Hematopoietic multipotent progenitor cell (in vitro differentiated cells): ENCODE data around the genes TOGARAM2 and PCARE.

DNA sequence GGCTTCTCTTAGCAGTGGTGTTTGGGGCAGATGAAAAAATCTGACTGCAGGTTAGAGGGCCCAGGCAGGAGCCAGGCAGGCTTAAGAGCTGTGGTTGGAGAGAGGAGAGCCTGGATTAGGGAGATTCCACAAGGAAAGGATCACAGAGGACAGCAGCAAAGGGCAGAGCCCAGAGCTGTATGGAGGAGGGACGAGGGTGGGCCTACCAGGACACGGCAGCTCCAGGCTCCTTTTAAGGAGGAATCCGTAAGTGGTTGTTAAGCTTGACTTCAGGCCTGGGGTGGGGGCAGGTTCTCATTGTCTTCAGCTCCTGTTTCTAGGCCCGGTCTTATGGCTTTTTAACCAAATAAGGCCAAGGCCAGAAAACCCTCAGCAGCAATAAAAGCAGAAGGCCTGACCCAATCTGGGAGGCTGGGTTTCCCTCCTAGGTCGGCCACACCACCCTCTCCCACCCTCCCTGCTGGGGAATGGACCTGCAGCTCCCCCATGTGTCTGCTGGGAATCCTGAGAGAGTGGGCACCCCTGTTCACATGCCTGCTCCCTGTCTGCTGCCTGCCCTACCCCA, 111.1 kb downstream of the PLB1 start:
- CAGE, long polyA plus RNA, result no peak

DNA sequence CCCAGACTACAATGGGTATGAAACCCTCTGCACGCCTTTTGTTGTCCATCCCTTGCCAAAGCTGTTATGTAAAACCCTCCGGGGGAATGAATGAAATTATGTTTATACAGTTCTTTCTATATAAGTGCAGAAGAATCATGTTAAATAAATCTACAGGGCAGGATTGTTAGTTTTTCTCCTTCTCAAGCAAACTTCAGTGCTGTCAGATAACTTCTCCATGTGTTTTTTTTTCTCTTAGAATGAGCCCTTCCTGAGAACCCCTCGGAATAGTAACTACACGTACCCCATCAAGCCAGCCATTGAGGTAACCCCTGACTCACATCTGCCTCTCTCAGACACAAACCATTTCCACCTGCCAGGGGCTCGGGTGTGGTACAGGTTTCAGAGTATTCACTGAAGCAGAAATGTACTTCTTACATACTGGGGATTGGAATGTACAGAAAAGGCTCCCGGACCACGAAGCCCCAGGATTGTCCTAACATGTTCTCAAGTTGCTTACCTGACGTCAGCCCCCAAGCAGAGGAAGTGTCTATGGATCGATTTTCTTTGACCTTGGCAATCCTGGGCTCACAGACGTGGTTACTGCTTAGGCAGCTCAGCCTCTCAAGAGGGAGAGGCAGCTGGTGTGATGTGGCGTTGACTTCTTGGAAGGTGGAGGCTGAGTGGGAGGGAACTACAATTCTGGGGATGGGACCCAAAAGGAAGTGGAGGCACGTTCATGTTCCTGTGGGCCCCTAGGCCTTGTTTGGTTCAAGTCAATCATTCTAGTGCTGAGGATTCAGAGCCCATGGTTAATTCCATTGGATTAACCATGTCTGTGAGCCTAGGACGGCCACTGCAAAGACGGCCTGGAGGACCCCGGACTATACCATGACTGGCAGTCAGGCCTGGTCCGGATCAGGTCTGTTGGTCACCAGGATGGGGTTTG, 118.2 kb downstream of the PLB1 start:
- CAGE, long polyA plus RNA, result no peak

DNA sequence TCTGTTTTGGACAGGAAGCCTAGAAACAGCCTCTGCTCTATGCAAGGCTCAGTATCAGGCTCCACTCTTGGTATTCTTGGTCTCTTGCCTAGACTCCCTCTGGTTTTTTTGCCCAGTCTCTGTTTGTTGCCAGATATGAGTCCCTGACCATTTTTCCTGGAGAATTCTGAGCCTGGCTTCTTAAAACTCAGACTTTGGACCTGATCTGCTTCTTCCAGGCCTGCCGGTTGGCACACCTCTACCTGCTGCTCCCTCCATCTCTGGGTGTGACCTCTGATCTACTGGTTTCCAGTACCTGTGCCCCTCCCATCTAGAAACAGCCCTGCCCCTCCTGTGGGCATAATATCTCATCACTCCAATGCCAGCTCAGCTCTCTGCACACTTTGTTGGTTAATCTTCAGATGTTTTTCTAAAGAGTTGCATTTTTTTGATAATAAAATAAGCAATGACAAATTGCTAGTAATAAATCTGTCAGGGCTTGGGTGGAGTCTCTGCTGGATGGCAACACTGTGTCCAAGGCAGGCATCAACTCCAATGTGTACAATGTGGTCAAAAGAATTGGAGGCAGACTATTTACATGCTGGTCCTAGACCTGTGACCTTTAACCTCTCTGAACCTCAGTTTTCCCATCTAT, 89.6 kb upstream of the PPP1CB start:
- CAGE, long polyA plus RNA, result no peak

GRCh38 chr2:28683155-28683934, 68.3 kb upstream of the PPP1CB start:
- CAGE, long polyA plus RNA, result no peak

DNA sequence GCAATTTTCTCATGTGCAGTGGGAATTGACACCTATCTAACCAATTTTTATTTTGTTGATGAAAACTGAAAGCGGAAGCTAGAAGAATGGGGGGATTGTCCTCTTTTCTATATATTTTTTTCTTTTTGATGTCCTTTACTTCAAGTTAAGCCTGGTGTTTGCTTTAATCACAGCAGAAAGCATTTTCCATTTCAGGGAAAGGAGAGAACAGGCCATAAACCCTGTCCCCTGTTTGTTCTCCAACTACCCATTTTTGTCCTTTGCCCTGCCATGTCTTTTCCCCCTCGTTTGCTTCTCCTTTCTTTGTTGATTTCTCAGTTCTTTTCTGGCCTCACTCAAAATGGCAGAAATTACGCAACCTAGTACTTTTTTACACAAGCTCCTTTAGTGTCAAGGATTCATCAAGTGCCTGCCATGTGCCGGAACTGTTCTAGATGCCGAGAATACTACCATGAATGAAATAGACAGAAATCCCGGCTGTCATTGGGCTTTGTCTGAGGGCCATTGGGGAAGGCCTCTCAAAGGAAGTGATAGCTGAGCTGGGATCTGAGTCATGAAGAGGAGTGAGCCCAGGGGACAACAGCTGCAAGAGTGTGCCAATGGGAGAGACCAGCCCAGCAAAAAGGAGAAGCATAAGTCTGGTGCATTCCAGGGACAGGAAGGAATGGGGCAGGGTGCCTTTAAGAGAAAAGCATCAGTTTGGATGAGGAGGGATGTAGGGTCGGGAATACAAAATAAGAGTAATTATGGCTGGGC, 34.4 kb upstream of the PPP1CB start:
- CAGE, long polyA plus RNA, result no peak

GRCh38 chr2:28750455-28751372, 916 bp upstream of the PPP1CB start:
- CAGE, long polyA plus RNA, result no peak

- CAGE, long polyA plus RNA, result no peak
These were observed 9.4 kb downstream of the TRMT61B start for GRCh38 chr2:28860574-28861300.

DNA sequence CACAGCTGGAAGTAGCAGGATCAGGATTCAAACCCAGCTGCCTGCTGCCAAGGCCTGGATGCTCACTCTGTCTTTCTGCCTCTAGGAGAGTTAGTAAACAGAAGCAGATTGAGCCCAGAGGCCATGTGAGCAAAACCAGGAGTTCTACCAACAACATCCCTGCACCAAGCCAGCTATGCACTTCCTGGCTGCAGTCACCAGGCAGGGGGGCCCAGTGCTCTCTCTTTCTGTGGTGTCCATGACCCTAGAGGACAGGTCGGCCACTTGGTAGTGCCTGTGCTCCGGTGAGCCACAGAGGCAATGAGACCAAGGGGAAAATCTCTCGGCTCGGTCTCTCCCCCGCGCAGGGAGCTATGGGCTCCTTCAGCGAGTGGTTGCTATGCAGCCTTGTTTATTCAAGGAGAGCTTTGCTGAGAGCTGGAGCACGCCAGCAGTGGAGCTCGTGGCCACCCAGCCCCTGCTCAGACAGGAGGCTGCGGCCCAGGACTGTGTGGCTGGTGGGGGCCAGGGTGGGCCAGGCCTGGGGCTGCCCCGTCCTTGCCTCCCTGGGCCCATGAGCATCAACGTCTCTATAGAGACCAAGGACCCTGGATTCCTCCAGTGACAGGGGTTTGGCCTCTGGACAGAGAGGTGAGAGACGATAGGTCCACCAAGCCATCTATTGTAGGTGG, at the start of gene TOGARAM2:
TSS of gene TOGARAM2 (plus strand) at position 390 of the 671 bp plus-strand sequence.
- CAGE, long polyA plus RNA, result no peak

DNA sequence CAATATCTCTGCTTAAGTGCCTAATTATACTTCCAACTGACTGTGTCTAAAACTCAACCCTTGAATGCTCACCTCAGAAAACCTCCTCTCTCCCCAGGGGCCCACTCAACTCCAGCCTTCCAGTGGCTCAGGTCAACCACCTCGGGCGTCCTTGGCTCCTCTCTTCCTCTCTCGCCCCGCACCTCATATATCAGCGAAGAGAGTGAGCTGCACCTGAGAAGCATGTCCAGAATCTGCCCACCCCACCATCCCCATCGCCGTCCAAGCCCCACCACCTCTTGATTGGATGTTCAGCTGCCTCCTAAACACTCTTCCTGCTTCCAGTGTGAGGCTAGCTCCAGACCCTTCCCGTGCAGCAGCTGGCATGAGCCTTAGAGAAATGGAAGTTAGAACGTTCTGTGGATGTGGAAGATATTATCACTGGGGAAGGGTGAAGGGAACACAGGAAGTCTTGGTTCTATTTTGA, 35.0 kb downstream of the TOGARAM2 start:
- CAGE, long polyA plus RNA, result no peak

DNA sequence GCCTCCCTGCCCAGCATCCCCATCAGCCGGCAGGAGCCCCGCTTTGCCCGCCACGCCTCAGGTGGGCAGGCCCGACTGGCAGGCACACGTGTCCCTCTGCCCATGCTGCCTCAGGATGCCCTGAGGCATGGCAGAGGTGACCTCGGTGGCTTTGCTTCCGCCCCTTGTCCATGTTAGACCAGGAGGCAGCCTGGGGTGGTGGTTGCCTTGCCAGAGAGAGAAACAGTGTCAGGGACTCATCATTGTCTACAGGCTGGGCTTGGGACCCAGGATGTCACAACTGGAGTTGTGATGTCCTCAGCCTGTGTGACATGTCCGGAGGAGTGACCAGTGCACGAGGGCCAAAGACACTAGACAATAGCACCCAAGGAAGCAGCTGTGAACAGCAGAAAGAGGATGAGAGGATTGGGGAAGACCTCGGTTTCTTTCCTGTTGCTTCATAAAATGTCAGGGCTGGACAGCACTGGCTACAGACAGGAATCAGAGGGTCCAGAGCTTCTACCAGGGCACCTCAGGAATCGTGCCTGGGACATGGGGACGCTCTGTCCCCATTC, 36.9 kb downstream of the TOGARAM2 start:
- CAGE, long polyA plus RNA, result no peak

- CAGE, long polyA plus RNA, result no peak
These were observed at the start of gene PCARE for GRCh38 chr2:29074352-29074699. TSS of gene PCARE (minus strand) at chr2:29074523.

DNA sequence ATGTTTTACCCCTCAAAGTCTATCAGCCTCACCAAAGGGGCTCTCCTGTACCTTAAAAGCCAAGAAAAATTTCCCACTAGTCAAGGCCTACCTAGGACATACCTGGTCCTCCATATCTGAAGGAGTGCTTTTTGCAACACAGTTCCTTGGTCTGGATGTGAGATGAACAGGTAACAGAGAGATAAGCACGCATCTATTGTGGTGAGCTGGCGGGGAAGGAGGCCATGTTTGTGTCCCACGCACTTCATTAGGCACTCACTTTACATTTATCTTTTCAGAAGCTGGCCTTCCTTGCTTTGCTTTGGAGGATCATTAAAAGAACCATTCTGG, 4.0 kb upstream of the PCARE start:
- CAGE, long polyA plus RNA, result no peak

GRCh38 chr2:29182008-29182551, 66.9 kb downstream of the CLIP4 start:
- CAGE, long polyA plus RNA, result no peak

DNA sequence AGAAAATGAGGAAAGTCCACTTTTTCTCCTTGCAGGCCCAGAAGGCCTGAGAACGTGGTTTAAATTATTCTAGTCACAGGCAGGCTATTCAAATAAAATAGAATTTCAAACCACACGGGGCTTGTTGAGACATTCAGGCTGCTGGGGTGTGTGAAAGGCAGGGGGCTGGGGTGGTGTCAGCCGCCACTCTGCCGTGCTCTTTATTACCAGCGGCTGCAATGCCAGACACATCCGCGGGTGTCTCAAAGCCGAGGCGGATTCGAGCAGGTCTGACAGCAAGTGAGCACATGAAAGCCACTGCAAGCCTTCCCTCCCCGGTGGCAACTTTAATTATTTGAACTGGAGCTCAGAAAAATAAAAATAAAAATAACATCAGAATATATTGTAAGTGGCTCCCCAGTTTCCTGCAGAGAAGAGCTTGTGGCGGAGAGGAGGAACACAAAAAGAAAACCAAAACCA, 199.5 kb downstream of the CLIP4 start:
- CAGE, long polyA plus RNA, result no peak

DNA sequence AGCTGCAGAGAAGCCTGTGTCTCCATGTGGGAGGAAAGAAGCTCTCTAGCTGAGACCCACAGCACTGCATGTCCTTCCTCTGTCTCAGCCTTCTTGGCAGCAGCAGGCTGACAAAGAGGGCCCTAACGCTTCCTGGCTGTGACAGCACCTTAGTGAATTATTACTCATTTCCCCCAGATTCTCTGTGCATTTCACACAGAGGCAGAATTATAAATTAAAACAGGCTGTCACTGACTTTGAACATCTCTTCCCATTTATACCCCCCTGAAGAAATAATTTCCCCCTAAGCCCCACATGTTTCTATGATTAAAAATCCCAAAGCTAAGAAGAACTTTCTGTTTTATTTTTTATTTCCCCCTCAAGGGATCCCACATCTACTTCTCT, 206.9 kb downstream of the CLIP4 start:
- CAGE, long polyA plus RNA, result no peak

GRCh38 chr2:29475311-29475815, 360.1 kb downstream of the CLIP4 start:
- CAGE, long polyA plus RNA, result no peak

GRCh38 chr2:30147106-30148167, 630 bp downstream of the YPEL5 start:
- CAGE, long polyA plus RNA, result start-site peak on the minus strand at chr2:30147873-30147887, 7 reads

DNA sequence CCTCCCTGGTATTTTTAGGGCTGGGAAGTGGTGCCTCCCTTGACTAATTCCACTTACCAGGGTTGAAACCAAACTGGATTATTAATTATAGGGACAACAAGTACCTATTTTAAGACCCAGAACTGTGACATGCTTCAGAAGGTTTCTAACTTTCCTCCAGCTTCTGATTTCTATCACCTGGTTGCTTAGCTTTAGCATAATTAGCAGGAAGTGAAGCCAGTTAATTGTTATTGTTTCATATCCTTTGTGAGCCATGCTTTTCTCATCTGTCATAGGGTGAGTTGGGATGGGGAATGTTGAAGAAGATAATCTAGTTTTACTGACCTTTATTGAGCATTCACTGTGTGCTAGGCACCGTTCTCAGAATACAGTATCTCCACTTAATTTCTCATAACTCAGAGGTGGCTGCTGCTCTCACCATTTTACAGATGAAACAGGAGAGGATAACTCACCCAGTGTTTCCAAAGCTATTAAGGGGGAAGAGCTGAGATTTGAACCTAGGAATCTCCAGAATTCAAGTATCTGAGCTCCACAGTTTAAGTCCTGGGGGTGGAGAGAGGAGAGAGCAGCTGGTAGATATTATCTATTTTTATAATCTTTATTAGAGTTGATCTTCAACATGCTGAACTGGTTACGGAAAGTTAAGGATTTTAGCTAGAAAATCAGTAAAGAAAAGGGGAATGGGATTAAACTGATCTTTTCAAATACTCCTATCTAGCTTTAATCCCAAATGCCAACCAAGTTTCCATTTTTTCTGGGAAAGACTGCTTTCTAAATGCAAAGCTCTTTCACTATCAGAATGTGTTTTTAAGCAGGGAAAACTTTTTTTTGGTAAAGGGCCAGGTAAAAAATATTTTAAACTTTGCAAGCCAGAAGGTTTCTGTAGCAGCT, 3.4 kb downstream of the YPEL5 start:
- CAGE, long polyA plus RNA, result no peak

DNA sequence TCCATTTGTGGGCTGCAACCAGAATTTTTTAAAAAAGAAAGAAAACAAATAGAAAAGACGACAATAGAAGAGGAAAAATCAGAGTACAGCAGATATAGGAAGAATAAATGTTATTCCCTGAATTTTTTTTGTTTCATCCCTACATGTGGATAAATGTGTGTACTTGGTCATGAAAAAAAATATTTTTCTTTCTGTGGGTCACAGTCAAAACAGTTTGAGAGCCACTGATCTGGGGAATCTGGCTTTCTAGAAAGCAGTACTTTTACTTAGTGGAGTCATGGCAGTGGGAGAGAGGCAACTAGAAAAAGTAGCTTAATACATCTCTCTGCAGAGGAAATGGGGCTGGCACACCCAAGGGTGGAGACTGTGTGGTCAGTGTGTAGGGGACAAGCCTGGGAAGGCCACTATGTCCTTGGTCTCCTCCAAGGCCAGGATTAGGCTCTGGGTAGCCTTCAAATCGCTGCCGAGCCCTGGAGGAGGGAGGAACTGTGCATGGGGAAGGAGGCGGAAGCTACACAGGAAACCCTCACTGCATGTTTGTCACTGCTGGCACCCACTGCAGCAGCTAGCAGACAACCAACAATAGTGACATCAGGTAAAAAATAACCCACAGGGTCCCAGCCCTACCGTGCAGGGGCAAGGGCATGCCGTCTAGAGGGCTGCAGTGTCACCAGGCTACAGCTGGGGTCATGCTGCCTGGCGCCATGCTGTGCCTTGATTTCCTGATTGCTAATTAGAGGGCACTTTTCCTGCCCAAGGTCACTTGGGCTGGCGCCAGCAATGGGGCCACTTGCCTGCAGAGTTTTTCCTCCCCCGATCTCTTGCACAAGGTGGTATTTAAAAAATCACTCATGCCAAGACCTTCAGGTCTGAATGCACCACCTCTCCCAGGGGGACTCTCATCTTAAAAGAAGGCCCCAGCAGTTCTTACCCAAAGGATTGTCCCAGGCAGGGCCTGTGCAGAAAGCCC, 34.8 kb downstream of the LBH start:
- CAGE, long polyA plus RNA, result no peak

- CAGE, long polyA plus RNA, result no peak
These were observed 87.2 kb upstream of the LCLAT1 start for GRCh38 chr2:30359769-30360224.